Cerebral cortex (tissue), 2 donors: Measurements from ENCODE around the gene SGCG.

- PRO-cap, 2 experiments, result no peak in any of the 2 experiments
These were observed at the start of gene SGCG for GRCh38 chr13:23180606-23181296. Gene SGCG, plus strand, starts transcription at chr13:23180979.

DNA sequence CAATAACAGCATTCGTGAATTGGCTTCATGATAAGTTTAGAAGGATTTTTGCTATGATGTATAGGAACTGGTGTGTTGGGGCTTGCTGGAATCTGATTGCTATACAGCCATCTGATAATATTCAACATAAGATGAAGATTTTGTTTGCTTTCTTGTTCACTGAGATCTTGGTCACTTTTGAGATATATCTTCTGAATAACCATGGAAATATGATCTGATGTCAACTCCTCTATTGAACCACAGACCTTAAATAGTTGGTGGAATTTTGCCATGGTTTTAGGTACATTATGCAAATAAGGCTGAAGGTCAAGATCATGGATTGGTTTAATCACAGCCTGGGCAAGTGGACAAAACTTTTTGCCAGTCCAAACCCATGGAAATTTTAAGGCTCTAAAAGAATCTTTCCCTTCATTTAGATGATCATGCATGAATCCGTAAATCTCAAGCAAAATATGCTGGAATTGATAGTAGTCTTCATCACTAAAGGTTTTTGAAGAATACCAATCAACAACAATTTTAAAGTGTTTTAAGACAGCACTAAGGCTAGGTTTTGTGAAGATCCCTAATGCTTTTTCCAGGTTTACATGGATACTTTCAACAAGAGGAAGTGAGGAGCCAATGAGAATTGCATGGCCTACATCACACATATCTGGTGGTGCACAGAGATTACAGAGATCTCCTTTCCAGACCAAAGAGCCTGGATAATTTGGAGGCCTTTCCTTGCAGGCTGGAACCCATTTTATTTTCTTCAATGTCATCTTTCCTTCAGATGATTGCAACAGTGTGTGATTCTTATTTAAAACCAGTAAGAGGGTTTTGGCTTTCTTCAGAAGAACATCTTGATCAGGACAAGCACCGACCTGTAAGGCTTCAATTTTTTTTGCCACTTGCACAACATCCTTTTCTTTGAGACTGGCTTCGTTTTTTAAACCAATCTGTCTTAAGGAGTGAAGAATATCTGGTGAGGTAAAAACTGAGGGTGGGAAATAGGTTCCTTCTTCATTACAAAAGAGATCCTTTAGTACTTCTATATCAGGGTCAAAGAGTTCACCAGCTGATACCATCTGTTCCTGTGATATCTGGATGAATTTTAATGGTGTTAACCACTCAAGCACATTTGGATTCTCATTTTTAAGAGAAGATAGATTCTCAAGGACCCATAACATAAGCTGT lies 93.4 kb downstream of the SACS start:
- PRO-cap, 2 experiments, result no peak in any of the 2 experiments

DNA sequence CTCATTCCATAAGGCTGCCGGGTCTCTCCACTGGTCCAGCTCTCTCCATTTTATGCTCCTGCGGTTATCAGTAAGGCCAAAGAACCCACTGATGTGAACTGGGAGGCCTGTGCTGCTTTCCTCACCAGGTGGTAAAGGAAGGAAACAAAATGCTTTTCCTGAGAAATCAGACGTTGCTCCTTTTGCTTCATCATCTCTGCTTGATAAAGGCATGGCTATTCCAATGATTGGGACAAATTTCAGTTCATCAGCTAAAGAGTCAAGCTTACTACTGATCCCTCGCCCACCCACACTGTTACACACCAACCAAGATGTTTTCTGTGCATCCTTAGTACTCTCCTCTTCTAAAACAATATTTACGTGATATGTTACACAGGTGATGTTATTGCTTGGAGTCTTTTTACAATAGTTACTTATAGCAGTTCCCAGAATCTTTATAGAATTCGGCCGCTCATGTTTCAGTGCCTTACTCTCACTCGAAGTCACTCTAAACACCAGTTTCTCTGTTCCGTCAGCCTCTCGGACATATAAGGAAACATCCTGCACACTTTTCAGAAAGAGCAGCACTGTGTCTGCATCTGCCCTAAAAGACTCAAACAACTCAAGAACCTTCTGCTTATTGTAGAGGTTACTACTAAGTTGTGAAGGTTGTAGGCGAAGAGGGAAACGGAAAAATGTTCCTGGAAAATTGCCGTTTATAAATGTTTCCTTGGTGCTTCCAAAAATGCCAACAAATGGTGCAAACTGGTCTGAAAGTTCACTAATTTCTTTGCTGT lies 78.2 kb downstream of the SACS start:
- PRO-cap, 2 experiments, result no peak in any of the 2 experiments

DNA sequence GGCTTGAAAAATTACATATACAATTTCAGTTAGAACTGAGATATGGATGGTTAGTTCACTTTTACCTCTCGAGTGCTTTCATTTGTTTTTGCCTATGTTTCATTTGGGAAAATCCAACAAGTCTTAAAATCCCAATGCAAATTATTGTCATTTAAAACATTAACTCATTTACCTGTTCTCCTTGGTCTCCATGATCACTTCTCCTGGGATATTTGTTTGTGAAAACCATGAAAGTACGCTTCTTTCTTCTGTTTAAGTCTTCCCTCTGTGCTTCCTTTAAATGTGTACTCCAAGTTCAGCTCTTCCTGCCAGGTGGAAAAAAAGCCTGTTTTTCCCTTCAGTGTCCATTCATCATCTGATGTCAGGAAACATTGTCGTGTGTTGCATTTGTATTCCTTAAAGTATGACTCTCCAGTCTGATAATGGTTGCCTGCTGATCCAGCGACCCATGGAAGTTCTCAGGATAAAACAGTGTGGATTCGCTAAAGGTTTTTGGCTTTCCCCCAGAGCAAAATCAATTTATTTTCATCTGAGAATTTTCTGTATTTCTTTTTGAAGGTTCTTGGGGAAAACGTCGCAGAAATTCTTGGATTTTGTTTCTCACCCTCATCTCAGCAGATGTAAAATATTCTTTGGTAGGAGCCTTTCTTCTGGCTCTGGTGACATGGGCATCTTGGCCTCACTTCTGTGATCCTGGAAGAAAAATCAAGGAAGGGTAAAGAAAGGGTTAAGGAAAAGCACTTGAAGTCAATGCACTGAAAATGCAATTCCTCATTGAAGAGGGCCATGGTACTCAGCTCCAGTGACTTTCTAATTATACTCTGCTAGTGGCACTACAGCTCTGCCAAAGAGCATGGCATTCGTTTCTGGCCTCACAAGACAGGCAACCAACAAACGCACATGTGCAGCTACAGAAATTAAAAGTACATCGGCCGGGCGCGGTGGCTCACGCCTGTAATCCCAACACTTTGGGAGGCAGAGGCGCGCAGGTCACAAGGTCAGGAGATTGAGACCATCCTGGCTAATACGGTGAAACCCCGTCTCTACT lies 22.1 kb downstream of the SACS start:
- PRO-cap, 2 experiments, result no peak in any of the 2 experiments

DNA sequence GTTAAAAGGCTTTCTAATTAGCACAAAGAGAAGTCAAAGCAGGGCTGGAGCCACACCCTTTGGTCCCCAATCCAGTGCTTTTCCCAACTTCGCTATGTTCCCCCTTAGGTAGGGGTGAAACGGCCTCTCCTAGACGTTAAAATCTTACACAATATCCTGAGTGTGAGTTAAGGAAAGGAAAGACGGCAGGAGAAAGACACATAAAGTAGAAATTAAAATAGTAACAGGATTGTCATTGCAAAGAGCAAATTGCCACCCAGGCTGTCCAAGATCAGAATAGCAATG lies 2.3 kb downstream of the SACS start:
- PRO-cap, 2 experiments, result no peak in any of the 2 experiments

DNA sequence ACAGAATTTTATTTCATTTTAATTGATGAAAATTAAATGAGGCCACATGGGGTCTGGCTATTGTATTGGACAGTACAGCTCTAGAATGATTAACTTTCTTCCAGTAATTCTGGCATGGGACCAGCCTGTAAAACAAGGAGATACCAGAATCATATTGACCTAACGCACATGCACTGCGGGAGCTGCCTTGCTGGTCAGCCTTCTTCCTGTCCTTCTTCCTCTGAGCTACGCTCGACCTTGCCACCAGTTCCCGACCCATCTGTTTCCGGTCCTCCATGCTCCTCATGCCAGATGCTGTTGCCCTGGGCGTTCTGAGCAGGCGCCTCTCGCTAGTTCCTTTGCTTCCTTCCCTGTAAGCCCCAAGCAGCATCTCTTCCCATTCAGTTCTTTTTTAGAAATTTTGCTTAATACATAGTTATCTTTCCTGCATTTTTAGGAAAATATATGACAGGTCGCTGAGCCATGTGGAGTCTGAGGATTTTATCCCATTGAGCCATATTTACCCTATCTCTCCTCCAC lies 38.5 kb downstream of the TNFRSF19 start:
- PRO-cap, 2 experiments, result no peak in any of the 2 experiments

DNA sequence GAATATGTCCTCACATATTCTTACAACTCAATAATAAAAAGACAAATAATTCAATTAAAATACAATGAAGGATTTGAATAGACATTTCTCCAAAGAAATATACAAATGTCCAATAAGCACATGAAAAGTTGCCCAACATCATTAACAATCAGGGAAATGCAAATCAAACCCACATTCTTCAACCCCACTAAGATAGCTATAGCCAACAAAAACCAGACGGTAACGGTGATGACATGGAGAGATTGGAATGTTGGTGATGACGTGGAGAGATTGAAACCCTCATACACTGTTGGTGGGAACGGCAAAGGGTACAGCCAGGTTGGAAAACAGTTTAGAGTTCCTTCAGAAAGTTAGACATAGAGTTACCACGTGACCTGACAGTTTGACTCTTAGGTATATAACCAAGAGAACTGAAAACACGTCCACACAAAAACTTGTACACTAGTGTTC lies 48.1 kb downstream of the TNFRSF19 start:
- PRO-cap, 2 experiments, result no peak in any of the 2 experiments

GRCh38 chr13:23794502-23795159 lies 94.6 kb downstream of the MIPEP start:
- PRO-cap, 2 experiments, result no peak in any of the 2 experiments

- PRO-cap, 2 experiments, result no peak in any of the 2 experiments
These were observed 25.8 kb downstream of the SPATA13 start for GRCh38 chr13:24186286-24186675.

GRCh38 chr13:24230427-24230994 lies 70.0 kb downstream of the SPATA13 start:
- PRO-cap, 2 experiments, result no peak in any of the 2 experiments

GRCh38 chr13:24256527-24256776 lies 52.9 kb upstream of the C1QTNF9 start:
- PRO-cap, 2 experiments, result no peak in any of the 2 experiments

GRCh38 chr13:24281468-24282071 lies 27.8 kb upstream of the C1QTNF9 start:
- PRO-cap, 2 experiments, result no peak in any of the 2 experiments

DNA sequence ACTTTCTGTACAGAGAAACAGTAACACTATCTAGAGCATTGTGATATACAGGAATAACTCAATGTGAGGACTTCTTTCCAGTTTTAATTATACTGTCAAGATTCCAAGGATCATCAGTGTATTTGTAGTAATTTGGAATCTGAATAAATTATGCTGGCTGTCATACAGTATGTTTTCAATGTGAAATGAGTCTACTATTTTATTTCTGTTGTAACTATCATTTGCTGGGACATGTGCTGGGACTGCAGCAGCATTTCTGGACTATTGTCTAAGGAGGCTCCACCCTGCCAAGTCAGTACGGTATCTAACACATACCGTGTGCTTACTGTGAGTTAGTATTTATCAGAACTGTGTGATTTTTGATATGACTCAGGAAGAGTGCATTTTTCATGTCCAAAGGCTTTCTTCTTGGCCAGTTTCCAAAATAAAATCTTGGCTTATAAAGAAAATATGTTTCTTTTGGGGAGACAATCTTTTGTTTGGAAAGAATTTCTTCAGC lies 11.7 kb downstream of the PARP4 start:
- PRO-cap, 2 experiments, result no peak in any of the 2 experiments

DNA sequence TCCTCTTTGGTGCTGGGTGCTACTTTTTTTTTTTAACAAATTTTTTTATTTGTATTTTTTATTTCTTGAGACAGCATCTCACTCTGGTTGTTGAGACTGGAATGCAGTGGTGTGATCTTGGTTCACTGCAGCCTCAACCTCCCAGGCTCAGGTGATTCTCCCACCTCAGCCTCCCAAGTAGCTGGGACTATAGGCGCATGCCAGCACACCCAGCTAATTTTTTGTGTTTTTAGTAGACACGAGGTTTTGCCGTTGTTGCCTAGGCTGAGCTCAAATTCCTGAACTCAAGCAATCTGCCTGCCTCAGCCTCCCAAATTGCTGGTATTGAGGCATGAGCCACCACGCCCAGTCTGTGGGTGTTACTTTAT lies 81.9 kb upstream of the ATP12A start:
- PRO-cap, 2 experiments, result no peak in any of the 2 experiments

DNA sequence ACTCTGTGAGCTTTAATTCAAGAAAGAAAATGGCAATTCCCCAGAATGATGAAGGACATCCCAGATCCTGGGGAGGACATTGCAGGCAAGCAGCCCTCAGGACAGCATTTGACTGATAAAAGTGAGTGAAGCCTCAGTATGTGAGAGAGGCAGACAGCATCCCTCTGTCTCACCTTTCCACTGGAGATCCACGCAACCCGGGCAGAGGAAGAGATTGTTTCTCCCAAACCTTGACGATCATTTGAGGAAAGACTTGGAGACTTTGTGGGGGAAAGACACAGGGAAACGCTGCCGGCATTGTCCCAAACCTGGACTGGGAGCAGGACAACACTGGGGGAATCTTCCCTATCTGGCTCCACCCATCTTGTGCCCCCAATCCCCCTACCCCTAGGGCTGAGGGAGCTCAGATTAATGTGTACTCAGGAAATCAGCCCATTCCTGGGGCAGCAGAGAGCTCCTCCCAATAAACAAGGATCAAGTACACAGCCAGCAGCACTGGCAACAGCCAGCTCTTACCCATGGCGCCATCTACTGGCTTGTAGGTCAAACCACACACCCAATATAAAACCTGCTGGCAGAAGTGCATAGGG lies 45.5 kb upstream of the CENPJ start:
- PRO-cap, 2 experiments, result no peak in any of the 2 experiments

GRCh38 chr13:25017801-25018307 lies 78.1 kb upstream of the PABPC3 start:
- PRO-cap, 2 experiments, result peak in 1 of 2 experiments; most common plus-strand start chr13:25018160 (in 1); most common minus-strand start chr13:25018065 (in 1)

DNA sequence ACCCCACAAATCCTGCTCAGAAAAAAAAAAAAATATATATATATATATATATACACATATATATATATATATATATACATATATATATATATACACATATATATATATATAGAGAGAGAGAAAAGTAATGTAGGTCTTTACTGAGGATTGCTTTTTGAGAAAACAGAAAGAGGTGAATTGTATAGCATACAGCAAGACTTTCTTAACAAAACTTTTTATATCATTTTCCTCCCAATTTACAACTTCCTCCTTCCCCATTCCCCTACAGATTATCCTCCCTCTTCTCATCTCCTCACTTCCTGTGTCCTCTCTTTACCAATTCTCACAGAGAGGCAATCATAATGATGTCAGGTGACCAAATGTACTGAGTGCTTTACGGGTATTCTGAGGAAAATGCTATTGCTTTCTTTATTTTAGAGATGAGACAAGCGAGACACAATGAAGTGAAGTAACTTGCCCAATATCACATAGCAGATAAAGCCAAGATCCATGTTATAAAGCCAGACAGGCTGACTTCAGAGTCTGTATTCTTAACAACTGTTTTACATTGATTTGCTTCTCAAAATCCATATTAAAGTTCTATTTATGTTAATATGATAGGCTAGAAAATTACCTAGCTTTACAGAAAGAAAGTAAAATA lies 1.7 kb upstream of the MTMR6 start:
- PRO-cap, 2 experiments, result no peak in any of the 2 experiments

DNA sequence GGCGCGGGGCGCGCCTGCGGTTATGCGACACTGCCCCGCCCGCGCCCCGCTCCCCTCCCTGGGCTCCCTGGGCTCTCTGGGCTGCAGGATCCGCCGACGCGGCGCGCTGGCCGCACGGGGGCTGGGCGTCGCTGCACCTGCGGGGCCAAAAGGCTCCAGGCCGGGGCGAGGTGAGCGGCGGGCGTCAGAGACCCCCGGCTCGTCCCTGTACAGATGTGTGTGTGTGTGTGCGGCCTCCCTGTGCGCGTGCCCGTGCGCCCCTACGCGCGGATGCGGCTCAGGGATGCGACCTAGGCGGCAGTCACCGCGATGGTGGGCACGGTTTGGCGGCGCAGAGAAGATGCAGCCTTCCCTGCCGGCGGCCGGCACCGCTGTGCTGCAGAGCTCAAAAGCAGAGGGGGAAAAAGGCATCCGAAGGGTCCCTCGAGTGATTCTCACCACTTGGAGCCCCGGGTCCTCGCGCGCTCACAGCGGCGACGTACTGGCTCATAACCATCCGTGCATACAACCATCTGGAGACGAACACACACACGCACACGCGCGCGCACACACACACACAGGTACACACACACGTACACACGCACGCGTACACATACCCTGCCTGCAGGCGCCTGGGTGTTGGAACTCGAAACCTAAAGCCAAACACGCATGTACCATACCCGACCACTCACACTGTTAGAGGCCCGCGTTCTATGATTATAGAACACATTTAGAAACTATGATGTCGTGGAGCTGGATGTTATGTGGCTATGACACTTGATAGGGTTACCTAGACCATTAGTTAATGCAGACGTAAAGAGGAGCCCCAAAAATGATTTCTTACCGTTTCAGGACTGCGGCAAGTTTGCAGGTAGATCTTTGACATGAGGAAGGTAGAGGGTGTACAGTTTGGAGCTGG lies 812 bp downstream of the ATP8A2 start:
- PRO-cap, 2 experiments, result peak in 1 of 2 experiments; most common plus-strand start position 263 of the sequence (in 1); most common minus-strand start position 272 of the sequence (in 1)

GRCh38 chr13:25888049-25888756 lies 163.6 kb downstream of the SHISA2 start:
- PRO-cap, 2 experiments, result no peak in any of the 2 experiments

DNA sequence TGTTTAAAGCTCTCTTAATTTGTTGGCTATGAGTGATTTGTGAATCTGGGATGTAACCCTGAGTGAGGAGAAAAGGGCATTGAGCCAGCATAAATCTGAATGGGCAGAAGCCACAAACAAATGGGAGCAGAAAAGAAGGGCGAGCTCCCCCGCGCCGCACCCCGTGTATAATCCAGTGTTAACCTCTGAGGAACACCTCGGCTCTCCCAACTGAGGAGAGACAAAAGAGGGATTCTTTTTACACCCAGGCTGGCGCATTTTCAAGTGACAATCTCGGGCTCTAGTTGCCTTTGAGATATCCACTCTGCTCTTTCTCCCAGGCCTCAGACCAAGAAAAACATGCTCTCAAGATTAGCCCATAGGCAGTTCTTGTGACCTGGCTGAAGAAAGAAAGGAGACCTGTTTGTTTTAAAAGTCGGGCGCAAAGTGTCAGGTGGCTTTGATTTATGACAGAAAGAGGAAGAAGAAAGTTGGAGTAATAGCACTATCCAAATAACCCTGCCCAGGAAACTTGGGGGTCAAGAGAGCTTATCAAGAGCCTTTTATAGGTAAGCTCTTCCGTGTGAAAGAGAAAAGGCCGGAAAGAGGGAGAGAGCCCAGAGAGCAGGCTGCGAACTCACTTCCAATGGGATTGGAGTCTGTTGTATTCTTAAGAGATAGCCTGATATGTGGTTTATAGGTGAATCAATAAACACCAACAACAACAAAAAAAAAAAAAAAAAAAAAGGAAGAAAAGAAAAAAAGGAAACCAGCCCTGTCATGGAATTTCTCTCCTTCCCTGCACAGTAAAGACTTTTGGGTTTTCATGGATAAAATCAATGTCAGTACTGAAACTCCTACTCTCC lies 27.2 kb downstream of the SHISA2 start:
- PRO-cap, 2 experiments, result no peak in any of the 2 experiments